Psoas muscle (tissue), 2 donors: Measurements from ENCODE around the genes ACKR3 and COL6A3.

GRCh38 chr2:236250837-236251650 lies 13.2 kb downstream of the ASB18 start:
- PRO-cap, 2 experiments, result no peak in any of the 2 experiments

DNA sequence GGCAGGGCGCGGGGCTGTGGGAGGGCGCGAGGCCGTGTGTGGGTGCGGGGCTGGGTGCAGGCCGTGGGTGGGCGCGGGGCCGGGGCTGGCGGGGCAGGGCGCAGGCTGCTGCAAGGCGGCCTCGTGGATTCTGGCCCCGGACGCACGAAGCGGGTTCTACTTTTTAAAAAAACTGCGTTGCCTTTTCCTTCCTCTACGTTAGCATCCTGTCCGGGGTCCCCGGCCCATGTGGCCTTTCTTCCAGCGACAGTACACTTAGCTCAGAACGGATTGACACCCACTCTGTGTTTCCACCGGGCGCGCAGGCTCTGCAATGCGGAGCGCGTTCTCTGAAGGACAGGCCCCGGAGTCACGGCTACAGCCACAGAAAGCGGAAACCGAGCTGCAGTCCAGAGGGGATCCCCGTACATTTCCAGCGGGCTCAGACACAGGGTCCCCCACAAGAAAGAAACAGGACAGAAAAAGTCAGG lies 1.7 kb upstream of the ACKR3 start:
- PRO-cap, 2 experiments, result no peak in any of the 2 experiments

DNA sequence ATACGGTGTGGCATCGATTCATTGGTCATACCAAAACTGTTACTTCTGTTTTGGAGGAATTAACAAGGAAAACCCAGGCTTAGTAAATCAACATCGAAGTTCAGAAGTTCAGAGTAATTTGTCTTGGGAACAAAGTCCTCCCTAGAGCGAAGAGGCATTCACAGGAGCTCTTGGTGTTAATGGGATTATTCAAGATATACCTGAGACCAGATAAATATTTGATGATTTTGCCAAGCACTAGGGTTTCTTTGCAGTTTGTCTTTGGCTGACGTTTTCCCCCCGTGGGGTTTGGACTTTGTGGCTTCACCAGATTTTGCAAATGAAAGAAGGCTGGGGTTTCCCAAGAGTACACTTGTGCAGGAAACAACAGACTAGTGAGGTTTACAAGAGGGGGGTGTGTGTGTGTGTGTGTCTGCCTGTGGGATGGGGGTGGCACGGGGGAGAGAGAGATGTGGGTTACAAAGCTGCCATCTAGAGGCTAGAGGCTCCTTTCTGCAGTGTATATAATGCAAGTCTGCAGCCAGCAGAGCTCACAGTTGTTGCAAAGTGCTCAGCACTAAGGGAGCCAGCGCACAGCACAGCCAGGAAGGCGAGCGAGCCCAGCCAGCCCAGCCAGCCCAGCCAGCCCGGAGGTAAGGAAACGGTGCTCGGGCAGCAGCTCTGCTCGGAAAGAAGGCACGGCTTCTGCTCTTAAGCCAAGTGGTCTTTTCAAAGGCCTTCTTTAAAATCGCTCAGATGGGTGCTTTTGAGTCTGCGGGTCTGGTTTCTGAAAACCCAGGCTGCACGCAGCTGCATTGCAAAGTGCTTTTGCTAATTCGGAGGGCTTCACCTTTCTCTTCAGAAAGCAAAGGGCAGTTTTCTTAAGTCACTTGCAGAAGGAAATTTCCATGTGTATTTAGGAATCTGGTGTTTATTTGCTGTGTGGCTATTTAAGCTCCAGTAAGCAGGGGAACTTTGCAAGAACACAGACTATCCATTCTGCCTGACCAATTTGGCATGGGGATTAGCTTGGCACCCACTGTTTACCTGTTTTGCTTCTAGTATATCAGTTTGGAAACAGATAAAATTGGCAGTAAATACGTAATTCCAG lies at the start of gene ACKR3:
Gene ACKR3, plus strand, starts transcription at position 533 of the 1,090 bp plus-strand sequence.
- PRO-cap, 2 experiments, result peak in 2 of 2 experiments; most common plus-strand start position 533 of the sequence (in 2); most common minus-strand start position 297 of the sequence (in 1)

DNA sequence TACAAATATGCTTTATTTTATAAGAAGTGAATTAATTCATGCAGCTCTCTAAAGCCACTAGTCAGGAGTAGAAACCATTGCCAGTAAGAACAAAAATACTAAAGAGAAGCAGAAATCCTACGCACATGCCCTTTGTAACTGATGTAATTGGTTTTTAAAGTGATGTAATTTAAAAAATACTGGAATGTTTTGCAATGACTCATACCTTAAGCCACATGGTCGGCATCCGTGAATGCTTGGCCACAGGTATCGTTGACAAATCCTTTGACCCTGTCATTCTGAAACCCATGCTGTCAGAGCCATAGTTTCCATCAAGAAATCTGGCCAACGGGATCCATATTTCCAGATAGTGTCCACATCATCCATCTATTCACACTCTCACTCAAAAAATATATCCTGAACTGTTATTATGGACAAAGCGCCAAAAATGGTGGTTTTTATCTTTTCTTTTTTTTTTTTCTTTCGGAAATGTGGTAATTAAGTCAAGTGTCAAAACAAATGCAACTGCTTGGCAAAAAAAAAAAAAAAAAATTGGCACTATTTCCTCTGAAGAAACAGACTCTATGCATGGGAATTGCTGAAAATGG lies 213.4 kb downstream of the ACKR3 start:
- PRO-cap, 2 experiments, result no peak in any of the 2 experiments

DNA sequence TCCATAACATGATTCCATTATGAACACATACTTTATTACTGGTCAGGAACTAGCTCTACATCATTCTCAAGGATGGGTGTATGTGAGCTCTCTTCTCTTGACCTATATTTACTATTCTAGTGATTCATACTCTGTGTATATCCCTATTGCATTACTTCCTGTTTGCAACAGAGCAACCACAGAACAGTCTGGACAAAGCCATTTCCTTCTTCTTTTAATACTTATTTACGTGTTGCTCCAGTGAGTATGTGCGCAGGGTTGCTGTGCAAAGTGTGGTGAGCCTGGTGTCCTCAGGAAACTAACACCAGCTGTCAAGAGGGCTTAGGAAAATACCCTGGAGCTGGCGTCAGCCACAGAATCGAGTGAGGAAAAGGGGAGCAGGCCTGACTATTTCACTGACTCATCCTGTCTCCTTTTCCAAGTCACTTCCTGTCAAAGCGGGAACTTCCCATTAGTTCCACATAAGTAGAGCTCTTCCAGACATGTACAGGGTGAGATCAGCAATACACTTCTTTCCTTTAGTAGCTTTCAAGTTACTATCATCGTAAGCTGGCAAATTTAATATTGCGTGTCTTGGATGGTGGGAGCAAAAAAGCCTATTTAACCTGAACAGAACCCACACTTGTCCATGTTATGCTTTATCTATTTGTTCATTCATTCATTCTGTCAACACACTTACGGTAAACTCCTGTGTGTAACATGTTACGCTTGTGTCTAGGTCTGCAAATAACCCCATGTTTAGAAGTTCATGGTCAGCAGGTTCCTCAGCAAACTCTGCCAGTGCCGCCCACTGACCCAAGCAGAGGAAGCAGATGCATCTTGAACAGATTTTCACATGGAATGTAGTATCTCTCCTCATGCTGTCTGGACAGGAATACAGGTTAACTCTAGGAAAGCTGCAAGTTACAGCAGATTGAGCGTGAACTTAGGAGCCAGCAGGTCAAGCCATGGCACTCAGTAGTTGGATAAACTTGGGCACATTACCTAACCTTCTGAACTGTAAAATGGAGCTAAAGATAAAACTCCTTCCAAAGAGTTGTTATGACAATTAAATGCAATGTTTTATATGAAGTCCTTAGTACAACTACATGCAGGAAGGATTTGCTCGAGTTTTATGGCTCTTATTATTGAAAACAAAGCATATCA lies 213.9 kb upstream of the COPS8 start:
- PRO-cap, 2 experiments, result peak in 1 of 2 experiments; most common plus-strand start position 479 of the sequence (in 1)

GRCh38 chr2:236875572-236876412 lies 209.9 kb upstream of the COPS8 start:
- PRO-cap, 2 experiments, result no peak in any of the 2 experiments

- PRO-cap, 2 experiments, result no peak in any of the 2 experiments
These were observed 115.7 kb upstream of the COPS8 start for GRCh38 chr2:236969781-236970610.

- PRO-cap, 2 experiments, result peak in 1 of 2 experiments; most common minus-strand start chr2:237091905 (in 1)
These were observed 6.1 kb downstream of the COPS8 start for GRCh38 chr2:237091495-237092402.

DNA sequence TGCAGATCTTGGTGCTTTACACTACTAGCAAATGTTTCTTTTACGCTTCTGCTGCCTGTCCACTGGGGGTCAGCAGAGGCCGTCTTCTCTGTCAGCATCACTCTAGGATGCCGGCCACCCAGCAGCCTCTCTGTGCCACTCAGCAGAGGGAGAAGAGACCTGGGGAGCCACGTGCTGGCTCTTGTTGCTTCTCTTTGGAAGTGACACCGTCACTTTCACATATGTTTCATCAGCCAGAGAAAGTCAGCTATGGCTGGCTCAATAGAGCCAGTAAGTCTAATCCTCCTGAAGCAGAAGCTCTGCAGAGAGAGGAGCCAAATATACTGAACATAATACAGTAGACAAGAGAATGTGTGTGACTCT lies 36.6 kb downstream of the COPS8 start:
- PRO-cap, 2 experiments, result no peak in any of the 2 experiments

DNA sequence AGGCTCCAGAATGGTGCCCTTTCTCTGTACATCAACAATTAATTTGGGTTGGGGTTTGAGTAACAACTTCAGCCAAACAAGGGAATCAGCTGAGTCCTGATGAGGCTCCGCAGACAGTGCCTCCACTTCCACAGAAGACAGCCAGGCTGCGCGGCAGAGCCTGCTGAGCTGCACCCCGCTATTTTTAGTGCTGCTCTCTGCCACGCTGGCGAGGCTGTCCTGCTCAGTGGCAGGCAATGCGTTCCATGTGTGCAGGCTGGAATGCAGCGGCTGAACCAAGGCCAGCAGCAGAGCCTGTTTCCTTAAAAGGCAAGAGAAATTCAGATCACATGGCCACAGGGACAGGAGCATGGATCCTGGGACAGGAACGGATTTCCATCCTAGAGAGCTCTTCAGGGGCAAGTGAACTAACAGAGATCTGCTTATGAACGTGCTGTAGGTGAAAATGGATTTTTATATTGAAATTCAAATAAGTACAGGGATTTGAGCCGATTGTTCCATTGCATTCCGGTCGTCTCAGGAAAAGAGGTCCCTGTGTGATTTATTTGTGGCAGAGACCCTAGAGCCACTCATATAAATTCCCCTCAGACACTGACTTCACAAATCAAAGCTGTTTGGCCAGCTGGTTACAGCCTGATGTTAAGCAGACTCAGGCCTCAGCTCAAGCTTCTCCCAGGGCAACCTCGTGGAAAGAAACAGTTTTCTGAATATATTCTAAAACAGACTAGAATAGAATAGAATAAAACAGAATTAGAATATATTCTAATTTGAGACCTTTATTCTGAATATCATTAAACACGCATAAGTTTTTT lies 98.6 kb downstream of the COL6A3 start:
- PRO-cap, 2 experiments, result no peak in any of the 2 experiments

DNA sequence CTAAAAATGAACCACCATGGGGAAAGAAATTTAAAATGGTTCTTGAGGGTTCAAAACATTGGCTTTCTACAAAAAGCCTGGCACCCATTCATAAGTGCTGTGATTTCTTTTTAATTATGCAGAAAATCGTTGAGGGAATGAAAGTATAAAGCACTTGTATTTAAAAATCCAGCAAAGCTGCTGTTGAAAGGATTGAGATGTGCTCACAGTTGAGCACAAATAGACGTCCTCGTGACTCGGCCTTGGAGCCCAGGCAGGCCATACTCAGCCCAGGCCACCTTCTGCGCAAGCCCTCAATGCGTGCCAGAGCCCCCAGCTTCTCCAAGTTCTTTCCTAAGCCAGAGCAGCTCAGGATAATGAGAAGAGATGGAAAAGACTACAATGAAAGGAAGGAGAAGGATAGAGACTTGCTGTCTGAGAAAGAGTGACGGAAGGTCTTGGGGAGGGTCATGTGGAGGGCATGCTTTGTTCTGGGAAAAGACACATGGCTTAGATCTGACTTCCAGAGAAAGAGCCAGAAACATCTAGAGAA lies 92.8 kb downstream of the COL6A3 start:
- PRO-cap, 2 experiments, result no peak in any of the 2 experiments

DNA sequence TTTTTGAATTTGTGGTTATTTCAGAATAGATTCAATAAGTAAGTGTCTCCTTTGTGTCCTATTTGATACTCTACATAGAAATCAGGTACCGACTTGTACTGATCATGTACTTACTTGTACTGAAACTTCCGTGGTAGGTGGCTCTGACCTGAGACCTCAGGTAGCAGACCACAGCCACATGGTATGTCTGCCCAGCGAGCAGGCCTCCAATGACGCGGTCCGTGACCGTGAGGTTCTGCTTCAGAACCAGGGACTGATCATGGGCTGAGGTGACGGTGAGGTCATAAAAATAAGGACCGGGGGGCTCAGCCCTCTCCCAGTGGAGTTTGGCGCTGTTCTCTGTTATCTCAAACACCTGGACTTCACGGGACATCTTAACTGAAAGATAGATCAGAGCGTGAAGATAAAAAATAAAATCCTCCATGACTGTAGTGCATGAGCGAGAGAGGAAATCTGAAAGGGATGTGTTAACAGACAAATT lies 79.4 kb downstream of the COL6A3 start:
- PRO-cap, 2 experiments, result no peak in any of the 2 experiments

DNA sequence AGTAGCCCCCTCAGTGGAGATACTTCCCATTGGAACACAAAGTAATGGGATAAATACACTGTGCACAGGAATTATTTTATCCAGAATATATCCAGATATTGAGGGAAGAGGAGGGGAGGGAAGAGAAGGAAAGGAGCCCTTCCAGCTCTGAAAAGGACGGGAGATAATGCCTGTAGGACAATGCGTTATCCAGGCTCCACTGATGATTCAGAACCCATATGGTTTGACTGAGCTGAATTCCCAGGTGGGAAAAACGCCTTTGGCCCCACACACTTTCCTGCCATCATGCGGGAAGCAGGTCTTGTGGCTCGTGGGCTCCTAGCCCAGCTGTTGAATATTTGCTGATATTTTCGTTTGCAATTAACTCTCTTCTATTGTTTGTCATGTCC lies 9.0 kb downstream of the COL6A3 start:
- PRO-cap, 2 experiments, result no peak in any of the 2 experiments

- PRO-cap, 2 experiments, result no peak in any of the 2 experiments
These were observed 5.4 kb downstream of the COL6A3 start for GRCh38 chr2:237408023-237409468.

- PRO-cap, 2 experiments, result peak in 1 of 2 experiments; most common plus-strand start chr2:237412206 (in 1); most common minus-strand start chr2:237412059 (in 1)
These were observed 2.0 kb downstream of the COL6A3 start for GRCh38 chr2:237411730-237412529.

DNA sequence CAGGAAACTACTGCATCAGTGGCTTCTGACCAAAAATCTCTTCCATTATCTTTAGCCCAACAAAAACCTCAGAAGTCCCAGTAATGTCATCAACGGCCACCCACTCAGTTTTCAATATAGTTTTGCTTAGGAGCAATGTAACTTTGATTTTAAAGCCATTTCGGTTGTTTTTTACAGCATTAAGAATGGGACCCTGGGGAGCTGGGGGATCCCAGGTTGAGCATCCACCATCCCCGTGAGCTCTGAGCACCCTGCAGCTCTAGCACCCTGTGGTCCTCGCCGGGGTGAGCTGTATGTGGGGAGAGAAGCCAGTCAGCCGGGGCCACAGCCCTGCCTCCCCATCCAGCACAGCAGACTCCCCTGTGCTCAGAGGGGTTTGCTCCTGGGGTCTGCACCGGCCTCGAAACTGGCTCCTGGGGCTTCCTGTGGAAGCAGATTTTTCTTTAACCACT lies 1.4 kb downstream of the COL6A3 start:
- PRO-cap, 2 experiments, result no peak in any of the 2 experiments

GRCh38 chr2:237413934-237414446 lies at the start of gene COL6A3:
COL6A3 (minus strand) TSS chr2:237414164.
- PRO-cap, 2 experiments, result peak in 2 of 2 experiments; most common minus-strand start chr2:237414142 (in 1)

DNA sequence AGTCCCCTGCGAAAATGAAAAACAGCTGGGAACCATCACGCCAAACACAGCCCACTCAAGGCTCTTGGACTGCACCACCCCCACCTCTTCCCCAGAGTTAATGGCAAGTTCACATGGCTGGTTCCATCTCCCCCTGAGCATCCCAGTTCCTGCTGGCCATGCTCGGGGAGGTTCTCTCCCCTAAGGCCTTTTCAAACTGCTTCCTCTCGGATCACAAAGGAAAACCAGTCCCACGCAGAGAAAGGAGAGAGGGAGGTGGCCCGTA lies 35.1 kb upstream of the MLPH start:
- PRO-cap, 2 experiments, result no peak in any of the 2 experiments

- PRO-cap, 2 experiments, result no peak in any of the 2 experiments
These were observed 1.2 kb upstream of the MLPH start for GRCh38 chr2:237485847-237486185.

- PRO-cap, 2 experiments, result no peak in any of the 2 experiments
These were observed 16.2 kb downstream of the MLPH start for GRCh38 chr2:237503291-237503655.